Thoracic aorta (tissue), 1 donor: ENCODE measurements around a stretch of chr6.

DNA sequence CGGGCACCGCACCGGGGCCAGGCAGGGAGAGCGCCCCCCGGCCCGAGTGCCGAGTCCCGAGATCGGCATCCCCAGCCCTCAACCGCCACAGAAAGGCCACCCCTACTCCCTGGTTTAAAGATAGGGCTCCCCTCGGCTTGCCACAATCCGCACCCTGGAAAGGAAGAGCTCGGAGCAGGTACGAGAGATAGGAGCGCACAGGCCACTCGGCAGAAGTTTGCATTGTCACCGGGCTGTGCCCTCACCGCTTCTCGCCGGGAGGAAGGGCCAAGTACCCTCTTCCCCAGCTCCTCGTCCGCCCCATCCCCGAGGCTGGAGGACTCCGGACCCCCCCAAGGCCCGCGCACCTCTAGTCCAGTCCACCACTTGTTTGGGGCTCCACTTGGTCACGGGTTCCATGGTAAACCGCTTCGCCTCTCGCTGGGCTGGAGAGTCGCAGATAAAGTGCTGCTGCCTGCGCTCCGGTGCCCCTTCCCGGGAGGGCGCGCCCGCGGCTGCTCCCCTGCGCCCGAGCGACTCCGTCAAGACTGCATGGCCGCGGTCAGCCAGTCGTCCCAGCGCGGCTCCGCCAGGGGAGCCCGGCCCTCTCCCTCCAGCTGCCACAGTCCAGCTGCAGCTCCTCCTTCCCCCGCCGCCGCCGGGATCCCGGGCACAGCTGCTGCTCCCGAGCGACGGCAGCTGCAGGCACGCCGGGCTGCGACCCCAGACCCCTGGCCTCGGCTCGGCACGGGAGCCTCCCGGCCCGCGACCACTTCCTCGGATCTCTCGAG lies 584 bp downstream of the CNKSR3 start:
- RAMPAGE, long total RNA: no peak

- RAMPAGE, long total RNA: no peak
Observed at GRCh38 chr6:155694161-155694631, 238.6 kb upstream of the NOX3 start.

GRCh38 chr6:155936611-155937053 lies 481.0 kb upstream of the NOX3 start:
- RAMPAGE, long total RNA: no peak

GRCh38 chr6:156686127-156686589 lies 91.0 kb upstream of the ARID1B start:
- RAMPAGE, long total RNA: no peak

GRCh38 chr6:156719111-156719430 lies 58.1 kb upstream of the ARID1B start:
- RAMPAGE, long total RNA: no peak

- RAMPAGE, long total RNA: no peak
Observed at GRCh38 chr6:156720514-156720944, 56.6 kb upstream of the ARID1B start.

- RAMPAGE, long total RNA: no peak
Observed at GRCh38 chr6:156778175-156778518, 969 bp downstream of the ARID1B start.

DNA sequence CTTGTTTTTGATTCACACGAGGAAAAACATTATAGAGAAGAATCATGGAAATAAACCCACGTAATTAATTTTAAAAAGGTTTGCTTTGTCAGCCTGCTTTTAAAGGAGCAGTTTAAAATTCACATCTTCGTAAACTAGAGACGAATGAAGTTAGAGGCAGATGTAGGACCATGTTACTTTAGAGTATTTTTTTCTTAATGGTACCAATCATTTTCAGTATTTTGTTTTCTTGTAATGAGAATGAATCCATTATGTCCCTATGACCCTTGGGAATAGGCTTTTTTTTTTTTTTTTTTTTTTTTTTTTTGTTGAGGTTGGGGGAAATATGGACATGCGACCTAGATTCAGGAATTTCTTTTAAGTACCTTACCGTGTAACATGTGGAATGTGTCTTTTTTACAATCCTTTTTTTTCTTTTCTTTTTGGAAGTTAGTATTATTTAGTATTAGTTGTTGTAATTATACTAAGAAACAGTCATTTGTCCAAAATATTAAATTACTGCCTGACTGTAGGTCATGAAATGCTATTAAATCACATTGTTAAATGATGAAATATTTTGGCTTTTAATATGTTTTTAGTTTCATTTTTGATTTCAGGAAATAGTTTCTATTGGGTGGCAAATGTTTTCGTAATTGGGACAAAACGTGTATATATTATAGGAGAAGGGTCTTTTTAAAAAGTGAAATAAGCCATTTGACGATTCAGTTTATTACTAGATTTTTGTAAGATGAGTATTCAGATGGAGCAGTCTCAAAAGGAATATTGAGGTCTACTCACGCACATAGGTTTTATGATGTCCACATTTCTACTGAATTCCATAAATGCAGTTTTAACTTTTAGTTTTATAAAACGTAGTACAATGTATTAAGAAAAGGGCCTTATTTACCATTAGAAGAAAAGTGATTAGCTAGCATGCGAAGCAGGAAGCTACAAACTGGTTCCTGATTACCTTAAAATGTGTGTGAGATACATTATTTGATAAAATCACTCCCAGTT lies 4.8 kb downstream of the ARID1B start:
- RAMPAGE, long total RNA: no peak

GRCh38 chr6:156816476-156816838 lies 39.3 kb downstream of the ARID1B start:
- RAMPAGE, long total RNA: no peak

DNA sequence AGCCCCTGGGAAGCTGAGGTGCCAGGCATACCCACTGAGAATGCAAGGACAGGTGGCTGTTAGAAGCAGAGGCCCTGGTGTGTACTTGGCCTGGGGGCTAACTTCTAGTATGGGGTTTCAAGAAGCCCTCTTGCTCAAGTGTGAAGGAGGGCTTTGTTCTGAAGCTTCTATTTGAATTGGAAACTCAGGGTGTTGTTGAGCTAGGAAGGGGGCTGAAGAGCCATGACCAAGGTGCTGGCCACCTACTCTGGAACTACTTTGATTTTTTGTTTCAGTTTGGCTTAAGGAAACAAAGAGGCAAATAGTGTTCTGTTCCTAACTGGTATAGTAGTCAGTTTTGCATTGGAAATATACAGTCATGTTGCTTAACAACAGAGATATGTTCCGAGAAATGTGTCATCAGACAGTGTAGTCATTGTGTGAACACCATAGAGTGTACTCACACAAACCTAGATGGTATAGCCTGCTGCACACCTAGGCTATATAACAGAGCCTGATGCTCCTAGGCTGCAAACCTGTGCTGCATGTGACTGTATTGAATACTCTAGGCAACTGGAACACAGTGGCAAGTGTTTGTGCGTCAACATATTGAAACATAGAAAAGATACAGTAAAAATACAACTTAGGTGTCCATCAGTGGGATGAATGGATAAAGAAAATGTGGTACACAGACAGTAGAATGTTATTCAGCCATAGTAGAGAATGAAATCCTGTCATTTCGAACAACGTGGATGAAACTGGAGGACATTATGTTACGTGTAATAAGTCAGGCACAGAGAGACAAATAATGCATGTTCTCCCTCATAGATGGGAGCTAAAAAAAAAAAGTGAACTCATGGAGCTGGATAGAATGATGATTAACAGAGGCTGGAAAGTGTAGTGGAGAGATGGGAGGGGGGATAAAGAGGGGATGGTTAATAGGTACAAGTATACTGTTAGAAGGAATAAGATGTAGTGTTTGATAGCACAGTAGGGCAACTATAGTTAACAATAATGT lies 80.5 kb downstream of the ARID1B start:
- RAMPAGE, long total RNA: no peak

GRCh38 chr6:156861484-156862610 lies 84.7 kb downstream of the ARID1B start:
- RAMPAGE, long total RNA: no peak

DNA sequence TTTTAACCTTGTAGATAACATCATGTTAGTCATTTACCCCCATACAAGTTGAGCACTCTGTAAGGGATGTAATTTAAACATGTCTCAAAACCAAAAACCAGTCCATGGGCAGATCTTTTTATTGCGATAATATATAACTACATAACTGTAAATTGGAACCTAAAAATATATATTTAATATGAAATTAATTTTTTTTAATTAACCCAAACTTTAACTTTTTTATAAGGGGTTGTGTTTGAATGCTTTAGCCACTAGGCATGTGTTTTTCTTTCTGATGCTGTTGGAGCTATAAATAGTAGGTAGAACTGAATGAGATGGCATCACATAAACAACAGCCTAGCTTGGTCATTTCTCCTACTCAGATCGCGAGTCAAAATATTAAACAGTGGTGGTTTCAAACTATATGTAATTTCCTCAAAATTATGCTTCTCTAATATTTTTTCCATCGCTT lies 243.1 kb downstream of the ARID1B start:
- RAMPAGE, long total RNA: no peak

- RAMPAGE, long total RNA: no peak
Observed at GRCh38 chr6:157062317-157062839, 260.9 kb downstream of the TMEM242 start.

GRCh38 chr6:157129175-157129815 lies 194.0 kb downstream of the TMEM242 start:
- RAMPAGE, long total RNA: no peak

- RAMPAGE, long total RNA: no peak
Observed at GRCh38 chr6:157273277-157273652, 50.1 kb downstream of the TMEM242 start.

DNA sequence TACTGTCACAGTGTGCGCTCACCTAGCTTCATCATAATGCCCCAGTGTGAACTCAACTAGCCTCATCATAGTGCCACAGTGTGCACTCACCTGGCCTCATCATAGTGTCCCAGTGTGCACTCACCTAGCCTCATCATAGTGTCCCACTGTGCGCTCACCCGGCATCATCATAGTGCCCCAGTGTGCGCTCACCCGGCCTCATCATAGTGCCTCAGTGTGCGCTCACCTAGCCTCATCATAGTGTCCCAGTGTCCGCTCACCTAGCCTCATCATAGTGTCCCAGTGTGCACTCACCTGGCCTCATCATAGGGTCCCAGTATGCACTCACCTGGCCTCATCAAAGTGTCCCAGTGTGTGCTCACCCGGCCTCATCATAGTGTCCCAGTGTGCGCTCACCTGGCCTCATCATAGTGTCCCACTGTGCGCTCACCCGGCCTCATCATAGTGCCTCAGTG lies 10.5 kb downstream of the TMEM242 start:
- RAMPAGE, long total RNA: no peak

GRCh38 chr6:157527372-157528050 lies 146.5 kb downstream of the ZDHHC14 start:
- RAMPAGE, long total RNA: no peak

- RAMPAGE, long total RNA: no peak
Observed at GRCh38 chr6:157647336-157648137, 175.5 kb upstream of the SNX9 start.

DNA sequence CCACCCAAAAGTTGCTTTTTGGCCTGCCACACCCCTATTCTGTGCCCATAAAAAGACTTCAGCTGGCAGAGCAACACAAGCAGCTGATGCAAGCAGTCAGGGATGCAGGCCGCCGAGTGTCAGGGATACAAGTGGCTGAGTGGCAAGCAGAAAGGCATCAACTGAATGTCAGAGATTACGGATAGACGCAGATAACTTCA lies 97.6 kb upstream of the SNX9 start:
- RAMPAGE, long total RNA: no peak

- RAMPAGE, long total RNA: no peak
Observed at GRCh38 chr6:157874979-157875634, 52.1 kb downstream of the SNX9 start.